ENCODE results near the genes SORCS3 and XPNPEP1.

DNA sequence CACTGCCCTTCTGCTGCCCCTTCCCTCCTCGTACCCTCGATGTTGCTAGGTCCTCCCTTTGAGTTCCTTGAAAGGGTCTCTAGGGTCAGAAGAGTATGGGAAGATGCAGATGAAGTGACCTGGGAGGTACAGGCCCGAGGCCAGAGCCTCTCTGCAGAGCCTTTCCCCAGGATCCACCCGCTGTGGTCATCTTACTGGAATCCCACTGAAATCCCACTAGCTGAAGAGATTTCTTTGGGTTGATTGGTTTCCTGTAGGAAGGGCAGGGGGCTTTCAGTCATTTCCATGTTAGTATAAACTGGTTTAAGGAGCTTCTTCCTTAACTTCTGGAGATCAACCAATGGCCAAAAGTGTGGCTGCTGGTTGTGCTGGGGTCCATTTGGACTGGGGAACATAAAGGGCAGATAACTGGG, 110.6 kb downstream of the NEURL1 start:
- PRO-cap = no peak

DNA sequence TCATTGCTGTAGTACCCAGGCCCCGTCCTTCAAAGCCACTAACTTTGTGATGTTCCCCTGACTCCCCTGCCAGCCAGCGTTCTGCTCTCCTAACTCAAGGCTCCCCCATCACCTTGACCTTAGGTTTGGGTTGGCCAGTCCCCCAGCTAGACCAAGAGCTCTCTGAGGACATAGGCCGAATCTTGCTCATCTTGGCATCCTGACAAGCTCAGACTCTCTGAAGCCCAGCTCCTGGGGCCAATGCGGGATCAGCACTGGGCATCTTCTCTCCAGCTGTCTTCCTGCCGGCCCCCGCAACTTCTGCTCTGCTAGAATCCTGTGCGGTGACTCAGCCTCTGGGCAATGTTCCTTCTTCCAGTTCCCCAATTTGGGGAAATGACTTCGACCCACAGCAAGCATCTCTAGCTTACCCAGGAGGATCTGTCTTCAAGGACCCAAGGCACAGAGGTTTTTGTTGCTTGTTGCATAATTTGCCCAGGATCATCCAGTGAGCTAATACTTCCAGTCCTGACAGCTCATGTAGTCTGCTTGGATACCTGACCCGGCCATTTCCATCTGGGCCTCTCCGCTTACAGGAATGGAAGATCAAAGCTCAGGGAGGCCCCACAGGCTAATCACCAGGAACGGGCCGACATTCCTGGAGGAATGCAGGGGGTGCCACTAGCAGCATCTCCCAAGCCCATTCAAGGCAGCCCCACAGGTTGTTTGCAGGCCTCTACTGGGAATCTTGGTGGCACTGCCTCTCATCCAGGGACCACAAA, 151.7 kb downstream of the NEURL1 start:
- PRO-cap = no peak

DNA sequence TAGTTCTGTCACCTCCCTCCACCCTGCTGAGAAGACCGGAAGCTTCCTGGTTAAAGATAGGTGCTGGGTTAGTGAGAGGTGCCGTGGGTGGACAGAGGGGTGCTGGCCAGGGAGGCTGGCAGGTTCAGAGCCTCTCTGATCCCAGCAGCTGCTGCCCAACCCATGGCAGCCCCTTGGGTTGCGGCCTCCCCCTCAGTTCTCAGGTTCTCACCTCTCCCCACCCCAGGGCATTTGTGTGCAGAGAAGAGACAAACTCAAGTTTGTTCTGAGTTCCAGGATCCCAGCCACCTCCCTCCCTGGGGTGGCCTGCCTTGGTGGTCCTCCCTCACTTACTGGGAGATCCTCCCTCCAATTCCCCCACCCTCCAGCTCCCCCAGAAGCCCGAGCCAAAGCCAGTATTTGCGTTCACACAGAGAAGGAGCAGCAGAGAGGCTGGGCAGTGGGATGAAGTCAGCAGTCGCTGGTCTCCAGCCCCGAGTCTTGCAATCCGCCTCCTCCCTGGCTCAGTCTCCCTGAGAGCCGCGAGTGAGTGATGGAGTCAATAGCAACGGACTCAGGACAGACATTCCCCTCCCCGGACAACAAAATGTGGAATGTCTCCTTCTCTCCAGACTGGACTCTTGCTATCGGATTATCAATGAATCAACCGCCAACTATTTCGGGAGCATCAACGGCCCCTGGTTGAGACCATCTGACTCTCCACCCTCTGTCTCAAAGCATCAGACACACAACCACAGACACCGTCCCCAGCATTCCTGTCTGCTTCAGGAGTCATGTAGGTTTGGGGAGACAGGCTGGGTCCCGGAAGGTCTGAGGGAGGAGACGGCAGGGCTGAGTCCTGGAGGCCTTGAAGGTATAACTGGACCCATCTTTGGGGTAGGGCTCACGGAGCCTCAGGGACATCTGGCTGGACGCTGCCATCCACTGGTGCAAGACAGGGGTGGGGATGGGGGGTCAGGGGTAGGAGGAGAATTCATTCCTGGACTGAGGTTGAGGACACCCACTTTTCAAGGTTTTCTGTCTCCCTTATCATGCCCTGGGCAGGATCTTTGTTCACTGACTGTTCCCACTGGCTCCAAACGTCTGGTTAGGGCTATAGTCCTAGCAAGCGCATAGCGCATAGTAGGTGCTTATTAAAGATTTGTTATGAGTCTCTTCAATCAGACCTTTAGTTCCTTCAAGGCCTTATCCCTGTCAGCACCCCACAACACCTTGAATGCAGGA, 178.4 kb downstream of the SH3PXD2A start:
- PRO-cap = bidirectional peak, plus-strand start at position 714 of the sequence, minus-strand start at position 514 of the sequence; bidirectional peak, plus-strand start at position 886 of the sequence, minus-strand start at position 757 of the sequence

DNA sequence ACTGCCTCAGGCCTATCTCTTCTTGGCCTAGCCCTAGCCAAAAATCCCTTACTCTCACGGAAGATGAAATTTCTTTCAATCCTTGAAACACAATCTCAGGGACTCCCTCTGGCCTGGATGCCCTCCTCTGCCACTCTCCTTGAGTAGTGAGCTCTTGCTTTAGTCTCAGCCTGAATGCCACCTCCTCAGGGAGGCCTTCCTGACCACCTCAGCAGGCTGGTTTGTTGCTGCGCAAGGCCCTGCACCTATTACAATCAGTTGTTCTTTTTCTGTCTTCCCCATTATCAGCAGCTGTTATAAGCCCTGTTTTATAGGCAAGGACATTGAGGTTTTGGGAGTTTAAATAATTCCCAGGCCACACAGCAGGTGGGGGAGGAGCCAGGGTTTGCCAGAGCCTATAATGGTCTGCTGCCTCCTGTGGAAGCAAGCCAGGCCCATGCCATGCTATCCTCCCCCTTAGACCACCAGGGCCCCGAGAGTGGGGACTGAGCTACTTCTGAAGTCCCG, 141.9 kb downstream of the SH3PXD2A start:
- PRO-cap = no peak

DNA sequence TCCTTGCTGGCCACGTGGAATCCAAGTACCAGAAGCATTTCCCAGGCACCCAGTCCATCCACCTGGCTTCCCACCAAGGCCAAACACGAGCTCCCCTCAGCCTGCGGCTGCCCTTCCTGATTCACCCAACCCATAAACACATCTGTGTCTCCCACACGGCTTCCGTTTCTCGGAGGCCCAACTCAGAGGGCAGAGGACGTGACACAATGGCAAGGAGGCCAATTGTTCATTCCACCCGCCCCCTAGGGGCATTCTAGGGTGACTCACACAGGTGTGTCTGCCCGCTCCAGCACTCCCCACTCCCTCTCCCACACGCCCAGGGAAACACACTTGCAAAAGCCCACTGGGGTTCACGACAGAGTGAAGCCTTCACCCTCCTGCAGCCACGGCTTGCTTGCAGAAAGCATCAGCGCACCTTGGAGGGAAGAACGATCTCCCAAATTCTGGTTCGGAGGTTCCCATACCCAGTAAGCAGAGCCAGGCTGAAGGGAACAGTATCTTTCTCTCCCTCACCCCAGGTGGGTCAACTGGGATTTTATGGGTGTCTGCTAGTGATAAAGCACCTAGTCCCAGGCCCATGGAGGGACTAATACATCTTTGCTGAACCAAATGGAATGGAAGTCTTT, 109.6 kb downstream of the SH3PXD2A start:
- PRO-cap = bidirectional peak, plus-strand start at position 399 of the sequence, minus-strand start at position 134 of the sequence

GRCh38 chr10:103758131-103758723, 97.1 kb downstream of the SH3PXD2A start:
- PRO-cap = no peak

- PRO-cap = unidirectional peak, minus-strand start at chr10:103881695
These were observed 26.3 kb upstream of the SH3PXD2A start for GRCh38 chr10:103881567-103882113.

DNA sequence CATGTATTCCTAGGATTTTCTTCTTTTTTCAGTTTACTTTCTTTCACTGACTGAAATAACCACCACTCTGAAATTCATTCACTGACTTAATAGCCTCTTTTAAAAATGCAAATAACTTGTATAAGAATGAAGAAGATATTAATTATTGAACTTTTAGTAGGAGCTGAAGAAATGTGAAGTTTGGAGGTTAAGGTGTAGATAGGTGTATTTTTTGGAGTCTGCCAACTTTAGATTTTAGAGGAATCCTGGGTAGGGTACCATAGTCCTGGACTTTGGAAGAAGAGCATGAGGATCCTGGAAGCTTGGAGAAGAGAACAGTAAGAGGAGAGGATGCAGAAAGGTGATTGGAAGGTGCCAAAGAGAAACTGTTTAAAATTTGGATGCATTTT, 37.3 kb downstream of the SLK start:
- PRO-cap = no peak

DNA sequence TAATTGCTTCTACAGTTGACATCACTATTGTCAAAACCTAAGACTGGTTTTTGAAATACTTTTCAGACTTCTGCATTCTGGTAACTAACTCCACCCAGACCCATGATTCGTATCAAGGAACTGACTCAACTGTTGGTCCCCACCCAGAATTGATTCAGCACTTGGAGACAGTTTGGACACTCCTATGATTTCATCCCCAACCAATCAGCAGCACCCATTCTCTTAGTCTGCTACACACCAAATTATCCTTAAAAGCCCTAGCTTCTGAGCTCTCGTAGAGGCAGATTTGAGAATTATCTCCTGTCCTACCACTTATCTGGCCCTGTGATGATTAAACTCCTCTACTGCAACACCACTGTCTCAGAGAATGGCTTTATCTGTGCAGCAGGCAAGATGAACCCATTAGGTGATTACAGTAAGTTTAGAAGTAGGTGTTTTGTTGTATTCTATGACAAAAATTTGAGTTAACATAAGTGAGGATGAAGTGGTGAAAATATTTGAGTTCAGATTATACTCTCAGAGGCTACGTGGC, 7.7 kb upstream of the GSTO1 start:
- PRO-cap = no peak

DNA sequence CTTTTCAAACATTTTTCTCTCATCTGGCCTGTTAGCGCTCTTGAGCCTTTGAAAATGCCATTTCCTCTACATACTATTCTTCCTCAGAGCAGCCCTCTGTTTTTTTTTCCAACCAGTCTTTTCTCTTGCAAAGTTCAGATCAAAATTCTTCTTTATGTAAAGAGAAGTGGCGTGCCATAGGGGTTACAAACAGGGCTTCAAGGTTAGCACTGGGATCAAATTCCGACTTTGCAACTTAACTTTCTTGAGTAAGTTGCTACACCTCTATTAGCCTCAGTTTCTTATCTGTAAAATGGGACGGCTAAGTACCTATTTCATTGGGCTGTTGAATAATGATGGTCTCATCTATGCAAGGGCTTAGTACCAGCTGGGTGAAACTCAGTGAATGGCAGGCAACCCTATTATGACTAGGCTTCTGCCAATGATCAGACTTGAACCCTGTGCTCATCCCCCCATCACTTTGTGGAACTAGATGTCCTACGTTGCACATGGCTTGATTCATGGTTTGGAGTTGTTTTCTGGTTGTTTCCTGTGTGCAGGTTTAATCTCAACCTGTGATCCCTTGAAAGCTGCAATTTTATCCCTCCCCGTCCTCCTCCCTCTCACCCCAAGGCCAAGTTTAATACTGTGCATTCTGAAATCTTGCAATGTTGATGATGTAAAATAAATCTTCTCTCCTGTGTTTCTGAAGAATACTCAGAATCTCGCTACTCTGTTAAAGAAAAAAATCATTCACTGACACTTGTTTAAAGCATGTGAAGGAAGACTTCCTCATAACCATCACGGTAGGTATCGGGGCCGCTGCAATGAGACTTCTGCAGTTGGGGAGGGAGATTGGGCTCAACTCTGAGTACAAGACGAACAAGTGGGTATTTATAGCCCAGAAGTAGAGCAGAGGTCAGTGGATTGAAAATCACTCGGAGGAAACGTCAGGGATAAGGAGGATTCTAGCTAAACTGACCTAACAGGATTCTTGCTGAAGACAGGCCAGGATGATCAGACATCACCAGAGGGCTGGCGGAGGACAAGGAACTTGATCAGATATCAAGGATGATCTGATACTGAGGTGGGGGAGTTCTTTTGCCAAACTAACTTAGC, 33.7 kb downstream of the ITPRIP start:
- PRO-cap = no peak

GRCh38 chr10:104306486-104307298, 31.6 kb downstream of the ITPRIP start:
- PRO-cap = no peak

DNA sequence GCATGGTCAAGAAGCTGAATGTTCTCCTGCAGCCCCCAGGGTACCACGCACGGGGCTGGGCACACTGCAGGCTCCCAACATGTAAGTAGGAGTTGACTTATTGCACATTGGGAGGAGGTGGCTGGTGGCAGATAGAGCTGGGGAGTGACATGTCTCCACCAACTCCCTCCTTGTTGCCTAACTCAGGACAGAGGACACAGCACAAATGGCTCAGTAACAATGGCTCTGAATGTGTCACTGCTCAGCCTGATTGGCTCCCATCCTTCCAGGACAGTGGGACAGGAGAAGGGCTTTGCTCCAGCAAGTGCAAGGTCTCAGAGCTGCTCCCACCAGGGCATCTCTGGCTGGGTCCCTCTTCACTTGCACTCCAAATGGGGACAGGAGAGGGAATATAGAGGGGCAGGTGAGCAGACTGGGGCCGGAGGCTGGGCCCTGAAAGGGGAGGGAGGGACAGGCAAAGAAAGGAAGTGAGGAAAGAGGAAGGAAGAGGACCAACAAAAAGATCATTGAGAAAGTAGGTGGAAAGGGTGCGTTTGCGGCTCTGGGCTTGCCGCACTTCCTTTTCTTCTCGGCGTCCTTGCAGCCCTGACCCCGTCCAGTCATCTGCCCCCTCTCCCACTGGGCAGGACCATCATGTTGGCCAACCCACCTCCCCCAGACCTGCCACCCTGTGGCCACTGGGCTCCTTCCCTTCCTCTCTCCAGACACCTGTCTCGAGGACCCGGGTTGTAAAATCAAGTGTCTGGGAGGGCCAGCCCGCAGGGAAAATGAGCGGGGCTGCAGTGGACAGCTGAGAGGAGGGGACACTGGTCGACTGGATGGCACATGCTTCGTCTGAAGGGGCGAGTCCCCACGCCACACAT, 14.1 kb downstream of the ITPRIP start:
- PRO-cap = no peak

DNA sequence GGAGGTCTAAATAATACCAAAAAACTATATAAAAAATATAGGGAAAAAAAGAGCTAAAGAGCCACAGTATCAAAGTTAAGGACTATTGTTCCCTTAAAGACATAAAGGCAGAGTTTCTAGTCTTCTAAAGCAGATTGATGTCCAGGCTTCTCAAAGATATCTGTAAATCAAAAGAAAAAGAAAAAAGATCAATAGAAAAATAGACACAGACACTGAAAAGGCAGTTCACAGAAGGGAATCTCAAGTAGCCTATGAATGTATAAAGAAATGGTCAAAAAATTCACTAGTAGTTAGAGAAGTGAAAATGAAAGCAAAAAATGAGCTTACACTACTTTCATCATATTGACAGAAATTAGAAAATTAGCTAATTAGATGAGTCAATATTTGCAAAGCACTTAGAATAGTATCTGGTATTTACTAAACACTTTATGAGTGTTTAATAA, 1.8 kb upstream of the CFAP58 start:
- PRO-cap = no peak

DNA sequence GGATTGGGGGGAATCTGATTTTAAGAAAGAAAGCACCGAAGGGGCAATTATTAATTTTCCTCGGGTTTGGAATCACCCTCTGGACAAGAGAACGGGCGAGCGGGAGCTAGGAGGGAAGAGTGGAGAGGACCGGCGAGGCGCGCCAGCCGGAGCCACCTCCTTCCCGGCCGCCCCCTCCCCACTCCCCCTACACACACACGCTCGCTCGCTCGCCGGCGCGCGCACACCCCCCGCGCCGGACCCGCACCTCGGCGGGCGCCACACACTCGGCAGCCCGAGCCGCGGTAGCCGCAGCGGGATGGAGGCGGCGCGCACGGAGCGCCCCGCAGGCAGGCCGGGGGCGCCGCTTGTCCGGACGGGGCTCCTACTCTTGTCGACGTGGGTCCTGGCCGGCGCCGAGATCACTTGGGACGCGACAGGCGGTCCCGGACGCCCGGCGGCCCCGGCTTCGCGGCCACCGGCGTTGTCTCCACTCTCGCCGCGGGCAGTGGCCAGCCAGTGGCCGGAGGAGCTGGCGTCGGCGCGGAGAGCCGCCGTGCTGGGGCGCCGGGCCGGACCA, at the start of gene SORCS3:
SORCS3 (plus strand) TSS at position 261 of the 559 bp plus-strand sequence.
- PRO-cap = no peak

- PRO-cap = no peak
These were observed 1212.5 kb downstream of the SORCS1 start for GRCh38 chr10:105951968-105952537.

DNA sequence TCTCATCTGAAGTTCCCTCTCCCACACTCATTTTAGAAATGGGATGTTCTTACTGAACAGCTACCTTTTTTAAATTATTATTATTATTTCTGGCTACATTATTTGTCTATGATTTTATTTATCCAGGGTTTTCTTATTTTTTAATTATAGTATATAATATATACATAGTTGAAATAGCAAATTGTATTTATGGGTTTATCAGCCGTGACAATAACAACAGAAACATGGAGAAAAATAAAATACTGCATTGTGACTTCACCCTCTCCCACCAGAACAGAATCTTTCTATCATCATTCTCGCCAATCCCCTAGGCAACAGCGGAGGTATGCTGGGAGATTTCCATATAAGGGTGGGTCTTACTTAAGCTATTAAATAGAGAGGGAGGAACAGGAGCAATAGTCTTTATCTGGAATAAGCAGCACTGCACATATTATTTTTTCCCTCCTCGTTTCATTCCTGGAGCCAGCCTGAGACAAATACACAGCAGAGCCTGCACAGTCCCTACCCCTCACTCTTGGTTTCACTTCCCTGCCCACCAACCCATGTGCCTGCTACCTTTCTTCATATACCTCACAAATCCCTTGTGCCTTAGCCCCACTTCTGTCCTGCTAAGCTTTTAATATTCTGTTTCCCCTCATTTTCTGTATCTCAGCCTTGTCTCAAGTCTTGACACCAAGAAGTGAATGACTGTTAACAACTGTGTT, 1214.9 kb downstream of the XPNPEP1 start:
- PRO-cap = no peak

- PRO-cap = unidirectional peak, plus-strand start at chr10:109893094
These were observed 30.5 kb downstream of the XPNPEP1 start for GRCh38 chr10:109892657-109893309.

- PRO-cap = bidirectional peak, plus-strand start at chr10:109923660, minus-strand start at chr10:109923393
These were observed at the start of gene XPNPEP1 for GRCh38 chr10:109922721-109923950. XPNPEP1 (minus strand) TSS chr10:109923511.

DNA sequence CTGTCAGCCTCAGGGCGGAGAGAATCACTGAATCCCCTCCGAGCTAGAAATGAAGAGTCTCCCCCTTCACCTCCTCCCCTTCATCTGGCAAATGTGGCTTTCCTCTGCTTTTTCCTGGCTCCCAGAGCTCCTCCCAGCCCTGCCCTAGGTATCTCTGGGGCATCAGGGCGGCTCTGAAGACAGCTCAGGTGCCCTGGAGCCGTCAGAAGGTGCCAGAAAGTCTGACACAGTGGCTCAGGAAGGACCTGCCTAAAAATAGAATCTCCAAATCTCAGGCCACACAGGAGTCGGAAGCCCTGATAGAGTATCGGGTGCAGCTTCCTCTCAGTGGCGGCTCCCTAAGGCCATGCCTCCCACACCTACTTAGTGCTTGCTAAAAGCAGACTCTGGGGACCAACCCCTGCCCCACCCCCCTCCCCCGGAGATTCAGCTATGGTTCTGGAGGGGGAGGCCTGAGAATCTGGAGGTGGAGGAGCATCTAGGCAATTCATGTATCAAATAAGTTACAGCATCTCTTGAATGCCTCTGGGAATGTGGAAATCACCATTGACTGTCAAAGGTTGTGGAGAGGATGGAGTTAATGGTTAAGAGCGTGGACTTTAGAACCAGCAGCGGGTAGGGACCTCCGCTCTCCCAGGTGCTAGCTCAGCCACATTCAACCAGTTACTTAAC, 38.8 kb upstream of the MXI1 start:
- PRO-cap = no peak

DNA sequence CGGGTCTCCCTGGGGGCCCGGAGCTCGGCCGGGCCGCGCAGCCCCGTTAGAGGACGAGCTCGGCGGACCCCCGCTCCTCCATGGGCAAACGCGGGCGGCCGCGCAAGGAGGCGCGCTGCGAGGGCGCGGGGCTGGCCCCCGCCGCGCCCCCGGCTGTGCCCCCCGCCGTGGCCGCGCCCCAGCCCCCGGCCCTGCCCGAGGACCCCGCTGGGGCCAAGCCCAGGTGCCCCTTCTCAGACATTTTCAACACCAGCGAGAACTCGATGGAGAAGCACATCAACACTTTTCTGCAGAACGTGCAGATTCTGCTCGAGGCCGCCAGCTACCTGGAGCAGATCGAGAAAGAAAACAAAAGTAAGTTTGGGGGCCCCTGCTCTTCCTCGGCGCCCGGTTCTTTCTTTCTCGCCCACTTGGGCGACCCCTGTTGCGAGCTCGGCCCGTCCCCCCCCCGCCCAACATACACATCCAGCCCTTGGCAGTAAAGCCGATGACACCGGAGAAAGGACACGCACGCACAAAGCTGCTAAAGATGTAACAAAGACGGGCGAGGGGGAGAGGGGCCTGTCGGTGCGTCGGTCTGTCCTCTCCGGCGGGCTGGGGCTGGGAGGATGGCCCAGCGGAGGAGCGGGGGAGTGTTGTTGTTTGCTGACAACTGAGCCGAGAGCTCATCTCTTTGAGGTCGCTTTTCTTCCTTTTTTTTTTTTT, 476 bp downstream of the MXI1 start:
- PRO-cap = no peak